Uterus (tissue), 7 donors: Measurements from ENCODE around the genes SLC22A24, SPINDOC, STIP1 and VEGFB.

- PRO-cap, 4 experiments: peak in 4 of 4 experiments; most common plus-strand start chr11:62856161 (in 4); most common minus-strand start chr11:62856716 (in 2)
- RAMPAGE, long total RNA, 2 experiments: start-site peak on the plus strand in 1 of 2 experiments, at chr11:62855995-62856111 at its widest, 18 to 31 reads per replicate
- RRBS: 5% methylated on average over 9 of the region's 49 CpGs
Measured at GRCh38 chr11:62855963-62856806, 16.8 kb upstream of the WDR74 start.

GRCh38 chr11:63143984-63144377 is at the start of gene SLC22A24:
Gene SLC22A24, minus strand, starts transcription at chr11:63144221.
- PRO-cap, 4 experiments: no peak in any of the 4 experiments
- RAMPAGE, long total RNA, 2 experiments: no peak in any of the 2 experiments
- RRBS: no CpG with 5 or more reads among the region's 2 CpGs

GRCh38 chr11:63532889-63533770 is 3.5 kb upstream of the PLAAT4 start:
- PRO-cap, 4 experiments: no peak in any of the 4 experiments
- RAMPAGE, long total RNA, 2 experiments: no peak in any of the 2 experiments
- RRBS: no CpG with 5 or more reads among the region's 9 CpGs

GRCh38 chr11:63609572-63610085 is 4.6 kb downstream of the PLAAT3 start:
- PRO-cap, 4 experiments: no peak in any of the 4 experiments
- RAMPAGE, long total RNA, 2 experiments: no peak in any of the 2 experiments
- RRBS: no CpG with 5 or more reads among the region's 7 CpGs

DNA sequence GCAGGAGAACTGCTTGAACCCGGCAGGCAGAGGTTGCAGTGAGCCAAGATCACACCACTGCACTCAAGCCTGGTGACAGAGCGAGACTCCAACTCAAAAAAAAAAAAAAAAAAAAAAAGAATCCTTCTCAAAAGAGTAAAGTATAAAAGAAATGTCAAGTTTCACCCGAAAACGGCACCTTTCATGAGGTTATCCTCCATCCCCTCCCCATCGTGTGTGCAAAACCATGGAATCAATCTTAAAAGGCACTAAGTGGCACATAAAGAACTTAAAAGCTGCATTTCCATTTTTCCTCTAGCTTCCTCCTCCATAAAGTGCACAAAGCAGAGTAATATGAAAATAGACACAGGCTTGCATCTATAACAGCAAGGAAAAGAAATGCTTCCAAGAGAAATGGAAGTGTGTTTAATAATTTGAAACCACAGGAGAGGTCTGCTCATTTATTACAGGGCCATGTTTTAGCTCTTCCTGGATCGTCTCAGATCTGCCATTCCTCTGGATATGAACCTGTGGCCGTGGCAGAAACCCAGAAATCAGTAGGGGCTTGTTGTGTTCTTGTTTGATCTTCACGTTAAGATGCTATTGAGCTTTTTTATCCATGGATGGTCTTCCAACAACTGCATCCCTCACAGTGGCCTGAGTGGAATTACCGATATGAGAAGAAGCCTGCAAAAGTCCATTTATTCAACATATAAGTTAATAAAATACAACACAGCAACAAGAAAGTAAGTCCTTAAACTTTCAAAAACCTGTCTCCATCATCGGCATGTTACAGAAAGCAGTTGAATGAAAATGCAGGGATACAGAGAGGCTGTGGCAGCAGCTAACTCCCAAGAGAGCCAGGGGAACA is 14.7 kb upstream of the PLAAT3 start:
- PRO-cap, 4 experiments: no peak in any of the 4 experiments
- RAMPAGE, long total RNA, 2 experiments: no peak in any of the 2 experiments
- RRBS: no CpG with 5 or more reads among the region's 10 CpGs

DNA sequence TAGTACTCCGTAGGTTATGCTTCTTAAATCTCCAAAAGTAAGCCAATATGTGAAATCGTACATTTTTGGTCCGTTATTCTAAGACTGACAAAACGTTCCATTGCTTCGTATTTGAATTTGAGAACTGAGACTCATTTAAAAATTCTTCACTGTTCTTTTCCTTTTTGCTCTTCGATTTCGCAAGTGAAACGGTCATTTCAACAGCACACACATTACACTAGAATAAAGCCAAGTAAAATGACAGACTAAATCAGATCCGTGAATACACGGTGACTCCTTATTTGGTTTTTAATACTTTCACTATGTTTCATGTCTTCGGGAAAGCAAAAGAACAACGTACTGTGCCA is 907 bp downstream of the ATL3 start:
- PRO-cap, 4 experiments: peak in 2 of 4 experiments; most common plus-strand start position 310 of the sequence (in 2); most common minus-strand start position 137 of the sequence (in 1)
- RAMPAGE, long total RNA, 2 experiments: no peak in any of the 2 experiments
- RRBS: no CpG with 5 or more reads among the region's 12 CpGs

DNA sequence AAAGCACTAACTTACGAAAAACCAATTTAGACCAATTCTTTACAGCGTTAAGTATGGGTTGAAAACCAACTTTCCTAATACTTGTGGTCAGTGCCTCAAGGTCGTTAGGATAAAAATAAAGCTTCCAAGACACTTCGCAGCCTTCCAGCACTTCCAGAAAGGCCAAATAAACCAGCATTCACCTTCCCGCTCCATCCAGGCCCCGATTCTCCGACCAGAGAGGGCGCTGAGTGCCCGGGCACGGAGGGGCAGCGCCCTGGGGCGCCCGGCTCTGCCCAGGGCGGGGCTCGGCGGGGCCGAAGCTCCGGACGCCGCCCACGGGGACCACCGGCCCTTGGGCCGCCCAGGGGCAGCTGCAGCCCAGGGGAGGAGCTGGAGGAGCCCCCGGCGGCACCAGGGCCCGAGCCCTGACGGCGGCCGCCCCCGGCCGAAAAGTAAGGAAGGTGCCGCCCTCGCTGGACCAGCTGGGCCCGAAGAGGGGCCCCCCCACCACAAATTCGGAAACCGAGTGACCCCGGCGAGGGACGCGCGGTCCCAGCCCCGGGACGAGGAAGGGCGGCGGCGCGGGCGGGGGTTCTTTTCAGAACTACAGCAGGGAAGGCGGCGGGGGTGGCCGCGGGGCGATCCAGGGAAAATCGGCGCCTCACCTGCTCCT is 406 bp downstream of the ATL3 start:
- PRO-cap, 4 experiments: peak in 3 of 4 experiments; most common plus-strand start position 327 of the sequence (in 2); most common minus-strand start position 167 of the sequence (in 1)
- RAMPAGE, long total RNA, 2 experiments: no peak in any of the 2 experiments
- RRBS: 2% methylated on average over 21 of the region's 55 CpGs

- PRO-cap, 4 experiments: no peak in any of the 4 experiments
- RAMPAGE, long total RNA, 2 experiments: no peak in any of the 2 experiments
- RRBS: no CpG with 5 or more reads among the region's 11 CpGs
Measured at GRCh38 chr11:63698937-63699733, 17.8 kb downstream of the RTN3 start.

DNA sequence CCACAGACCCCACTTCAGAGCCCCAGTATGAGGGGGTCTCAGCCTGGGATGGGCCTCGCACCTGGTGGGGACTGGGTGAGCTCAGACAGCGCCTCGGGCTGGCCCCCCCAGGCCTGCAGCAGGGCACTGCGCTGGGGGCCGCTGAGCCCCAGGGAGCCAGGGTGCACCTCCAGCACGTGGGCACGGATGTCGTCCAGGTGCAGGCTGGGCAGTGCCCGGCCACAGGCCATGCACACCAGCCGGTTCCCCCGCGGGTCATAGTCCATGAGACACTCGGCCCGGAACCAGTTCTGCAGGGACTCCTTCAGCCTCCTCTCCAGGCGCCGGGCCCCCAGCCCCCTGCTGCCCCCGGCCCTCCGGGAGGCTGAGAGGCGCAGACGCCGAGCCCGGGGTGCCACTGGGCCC is 3.8 kb downstream of the ZFTA start:
- PRO-cap, 4 experiments: no peak in any of the 4 experiments
- RAMPAGE, long total RNA, 2 experiments: start-site peak on the minus strand in 1 of 2 experiments, centred at position 261 of the sequence, 18 reads per replicate
- RRBS: 32% methylated on average over 7 of the region's 22 CpGs

- PRO-cap, 4 experiments: peak in 4 of 4 experiments; most common plus-strand start chr11:63813456 (in 2); most common minus-strand start chr11:63813296 (in 3)
- RAMPAGE, long total RNA, 2 experiments: no peak in any of the 2 experiments
- RRBS: 2% methylated on average over 34 of the region's 104 CpGs
Measured at GRCh38 chr11:63813084-63813924, at the start of gene SPINDOC. Gene SPINDOC, plus strand, starts transcription at chr11:63813456.

DNA sequence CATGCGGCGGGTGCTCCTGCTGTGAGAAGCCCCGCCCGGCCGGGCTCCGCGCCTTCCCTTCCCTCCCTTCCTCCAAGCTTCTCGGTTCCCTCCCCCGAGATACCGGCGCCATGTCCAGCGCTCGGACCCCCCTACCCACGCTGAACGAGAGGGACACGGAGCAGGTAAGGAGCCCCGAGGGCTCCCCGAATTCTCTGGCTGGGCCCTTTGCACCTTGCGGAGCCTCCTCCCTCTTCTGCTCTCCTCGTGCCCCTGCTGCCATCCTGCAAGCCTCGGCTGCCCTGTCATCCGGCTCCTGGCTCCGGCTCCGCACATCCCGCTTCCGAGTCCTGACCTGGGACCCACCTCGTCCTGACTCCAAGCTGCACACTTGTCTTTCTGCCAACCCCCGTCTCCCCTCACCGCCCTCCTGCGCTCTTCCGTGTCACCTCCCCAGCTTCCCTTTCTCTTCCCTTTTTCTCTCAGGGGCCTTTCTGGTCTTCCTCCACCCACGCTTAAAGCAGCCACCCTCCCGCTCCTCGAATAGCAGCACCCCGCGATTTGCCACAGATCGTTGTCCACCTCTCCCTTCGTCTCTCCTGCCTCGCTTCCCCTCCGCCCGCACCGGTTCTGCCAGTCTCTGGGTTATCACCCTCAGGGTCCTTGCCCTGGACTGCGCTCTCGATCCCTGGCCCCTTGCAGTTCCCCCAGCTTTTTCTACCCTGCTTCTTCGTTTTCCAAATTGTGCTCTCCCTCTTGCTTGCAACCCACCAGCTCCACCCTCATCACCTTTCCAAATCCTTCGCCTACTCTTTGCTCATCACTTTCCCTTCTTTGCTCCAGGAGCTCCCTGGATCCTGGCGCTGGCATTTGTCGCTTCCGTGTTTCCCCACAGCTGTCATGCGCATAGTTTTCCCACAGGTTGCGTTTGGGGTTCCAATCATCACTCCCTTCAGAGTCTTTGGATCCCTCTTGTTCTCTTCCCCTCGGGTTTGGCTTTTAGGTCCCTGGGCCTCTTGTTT is 787 bp downstream of the MARK2 start:
- PRO-cap, 4 experiments: peak in 2 of 4 experiments; most common plus-strand start position 925 of the sequence (in 1); most common minus-strand start position 611 of the sequence (in 2)
- RAMPAGE, long total RNA, 2 experiments: start-site peak on the plus strand in 1 of 2 experiments, centred at position 91 of the sequence, 9 reads per replicate
- RRBS: 2% methylated on average over 7 of the region's 52 CpGs

DNA sequence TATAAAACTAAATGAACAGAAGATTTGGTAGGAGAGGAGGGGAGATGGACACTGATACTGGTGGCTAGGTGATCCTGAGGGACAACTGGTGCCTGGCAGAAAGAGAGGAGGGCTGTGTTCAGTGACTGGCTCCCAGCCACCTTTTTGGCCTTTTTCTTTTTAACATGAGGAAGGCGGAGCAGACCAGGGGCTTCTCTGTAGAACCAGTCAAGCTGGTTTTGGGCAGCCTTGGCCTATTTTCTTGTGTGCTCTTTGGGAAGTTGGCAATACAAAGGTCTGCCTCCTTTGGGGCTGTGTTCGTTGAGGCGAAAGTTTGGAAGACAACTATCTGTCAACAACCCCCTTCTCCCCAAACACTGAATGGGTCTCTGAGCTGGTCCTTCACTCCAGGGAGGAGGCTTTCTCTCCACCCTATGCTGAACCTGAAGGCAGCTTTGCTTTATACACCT is 8.4 kb downstream of the MARK2 start:
- PRO-cap, 4 experiments: no peak in any of the 4 experiments
- RAMPAGE, long total RNA, 2 experiments: no peak in any of the 2 experiments
- RRBS: no CpG with 5 or more reads among the region's 3 CpGs

GRCh38 chr11:63904538-63905492 is 12.1 kb downstream of the RCOR2 start:
- PRO-cap, 4 experiments: no peak in any of the 4 experiments
- RAMPAGE, long total RNA, 2 experiments: no peak in any of the 2 experiments
- RRBS: 50% methylated on average over 1 of the region's 19 CpGs

DNA sequence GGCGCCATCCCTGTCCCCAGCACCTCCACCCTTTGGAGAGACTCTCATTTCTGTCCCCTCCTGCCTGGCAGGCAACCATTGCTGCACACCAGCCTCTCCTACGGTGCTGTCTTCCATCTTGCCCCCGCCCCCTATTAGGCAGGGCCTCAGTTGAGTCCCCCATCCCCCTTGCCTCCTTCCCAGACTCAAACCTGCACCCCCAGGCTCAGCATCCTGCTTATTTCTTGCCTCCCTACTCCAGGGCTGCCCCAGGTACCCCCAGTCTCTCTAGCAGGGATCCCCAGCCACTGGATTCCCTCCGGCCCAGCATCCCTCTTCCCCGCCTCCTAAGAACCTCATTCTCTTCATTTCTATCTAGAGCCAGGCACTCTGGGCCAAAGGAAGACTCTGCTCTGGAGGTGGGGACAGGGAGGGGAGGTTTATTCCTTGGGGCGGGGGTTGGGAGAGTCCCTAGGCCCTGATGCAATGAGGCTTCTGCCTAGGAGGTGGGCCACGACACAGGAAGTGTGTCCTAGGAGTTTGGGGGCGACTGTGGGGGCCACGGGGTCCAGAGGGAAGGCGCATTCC is 1.8 kb upstream of the RCOR2 start:
- PRO-cap, 4 experiments: no peak in any of the 4 experiments
- RAMPAGE, long total RNA, 2 experiments: no peak in any of the 2 experiments
- RRBS: no CpG with 5 or more reads among the region's 10 CpGs

- PRO-cap, 4 experiments: no peak in any of the 4 experiments
- RAMPAGE, long total RNA, 2 experiments: no peak in any of the 2 experiments
- RRBS: no CpG with 5 or more reads among the region's 6 CpGs
Measured at GRCh38 chr11:63921142-63921445, 4.1 kb upstream of the RCOR2 start.

DNA sequence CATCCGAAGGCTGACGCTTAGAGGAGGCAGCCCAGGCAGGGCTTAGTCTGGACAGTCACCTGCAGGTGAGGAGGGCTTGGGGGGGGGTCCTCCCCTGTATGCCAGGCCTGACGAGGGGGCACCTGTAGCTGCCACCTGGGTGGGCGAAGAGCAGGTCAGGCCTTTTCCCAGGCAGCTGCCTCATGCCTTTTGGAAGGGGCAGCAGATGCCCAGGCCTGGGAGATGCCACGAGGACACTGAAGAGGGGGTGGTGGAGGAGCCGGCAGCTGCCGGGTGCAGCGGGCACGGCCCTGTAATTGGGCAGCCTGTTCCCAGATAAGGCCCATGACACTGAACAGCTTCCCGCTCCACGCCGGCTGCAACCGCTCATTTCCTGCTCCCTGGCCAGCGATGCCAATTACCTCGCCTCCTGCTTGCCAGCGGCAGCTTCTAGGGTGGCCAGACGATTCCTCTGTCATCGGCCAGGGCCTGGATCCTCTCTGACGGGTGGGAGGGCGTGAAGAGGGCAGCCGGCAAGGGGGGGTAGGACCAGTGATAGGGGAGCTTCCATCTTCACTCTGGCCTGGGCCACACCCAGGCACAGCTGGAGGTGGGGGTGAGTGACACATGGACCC is 22.7 kb downstream of the FLRT1 start:
- PRO-cap, 4 experiments: no peak in any of the 4 experiments
- RAMPAGE, long total RNA, 2 experiments: no peak in any of the 2 experiments
- RRBS: 69% methylated on average over 6 of the region's 21 CpGs

GRCh38 chr11:64090974-64091733 is 55.4 kb downstream of the FLRT1 start:
- PRO-cap, 4 experiments: no peak in any of the 4 experiments
- RAMPAGE, long total RNA, 2 experiments: no peak in any of the 2 experiments
- RRBS: no CpG with 5 or more reads among the region's 15 CpGs

GRCh38 chr11:64185926-64186449 is at the start of gene STIP1:
Gene STIP1, plus strand, starts transcription at chr11:64186171.
- PRO-cap, 4 experiments: peak in 4 of 4 experiments; most common plus-strand start chr11:64186178 (in 3)
- RAMPAGE, long total RNA, 2 experiments: start-site peak on the plus strand in 2 of 2 experiments, at chr11:64186188-64186239 at its widest, 56 to 268 reads per replicate
- RRBS: 1% methylated on average over 36 of the region's 51 CpGs

- PRO-cap, 4 experiments: no peak in any of the 4 experiments
- RAMPAGE, long total RNA, 2 experiments: no peak in any of the 2 experiments
- RRBS: no CpG with 5 or more reads among the region's 30 CpGs
Measured at GRCh38 chr11:64220466-64221277, 5.3 kb downstream of the TRPT1 start.

DNA sequence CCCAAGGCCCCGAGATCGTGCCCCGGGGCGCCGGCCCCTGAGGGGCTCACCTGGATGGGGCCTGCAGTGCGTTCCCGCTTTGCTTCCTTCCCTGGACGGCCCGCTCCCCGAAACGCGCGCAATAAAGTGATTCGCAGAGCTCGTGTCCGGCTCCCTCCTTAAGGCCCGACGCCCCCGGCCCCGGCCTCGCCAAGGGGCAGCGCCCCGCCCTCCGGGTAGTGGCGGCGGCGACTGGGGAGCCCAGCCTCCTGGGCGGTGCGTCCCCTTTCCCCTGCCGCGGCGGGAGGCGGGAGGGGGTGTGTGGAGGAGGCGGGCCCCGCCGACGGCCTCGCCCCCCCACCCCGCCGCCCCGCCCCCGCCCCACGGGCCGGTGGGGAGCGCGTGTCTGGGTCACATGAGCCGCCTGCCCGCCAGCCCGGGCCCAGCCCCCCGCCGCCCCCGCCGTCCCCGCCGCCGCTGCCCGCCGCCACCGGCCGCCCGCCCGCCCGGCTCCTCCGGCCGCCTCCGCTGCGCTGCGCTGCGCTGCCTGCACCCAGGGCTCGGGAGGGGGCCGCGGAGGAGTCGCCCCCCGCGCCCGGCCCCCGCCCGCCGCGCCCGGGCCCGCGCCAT is at the start of gene VEGFB:
Gene VEGFB, plus strand, starts transcription at position 441 of the 609 bp plus-strand sequence.
- PRO-cap, 4 experiments: peak in 4 of 4 experiments; most common plus-strand start position 363 of the sequence (in 4); most common minus-strand start position 233 of the sequence (in 3)
- RAMPAGE, long total RNA, 2 experiments: no peak in any of the 2 experiments
- RRBS: 3% methylated on average over 38 of the region's 83 CpGs